ENCODE measurements around a stretch of chr1.

DNA sequence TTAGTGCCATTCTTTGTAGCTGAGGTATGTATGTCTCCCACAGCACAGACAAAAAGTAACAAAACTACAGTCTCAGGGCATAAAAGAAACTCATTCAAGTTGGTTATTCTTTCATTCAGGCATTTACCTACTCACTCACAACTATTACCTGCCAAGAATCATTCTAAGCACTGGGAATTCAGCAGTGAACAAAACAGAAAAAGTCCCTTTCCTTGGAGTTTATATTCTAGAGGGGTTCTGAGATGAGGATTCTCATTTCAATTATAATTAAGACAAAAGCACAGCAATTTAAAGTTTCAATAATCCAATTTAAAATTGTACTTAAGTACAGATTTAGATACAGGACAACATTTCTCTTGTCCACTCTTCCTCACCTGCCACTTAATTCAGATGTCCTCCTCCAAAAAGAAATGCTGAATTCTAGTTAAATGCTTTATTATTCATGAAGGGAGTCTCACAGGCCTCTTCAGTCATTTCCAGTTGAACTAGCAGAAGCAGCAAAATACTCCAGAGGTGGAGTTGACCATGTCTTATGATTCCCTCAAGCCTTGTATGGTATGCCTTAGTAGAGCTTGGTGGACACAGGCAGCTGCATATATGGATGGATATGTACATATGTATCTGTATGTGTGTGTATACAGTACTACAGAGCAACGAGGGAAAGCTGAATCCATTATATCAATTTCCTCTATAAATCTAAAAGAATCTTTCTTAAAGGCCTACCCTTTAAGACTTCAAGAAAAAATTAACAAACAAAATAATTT is 83.4 kb upstream of the HP1BP3 start:
- CAGE, long polyA plus RNA: no peak
- RRBS: no CpG with 5 or more reads among the region's 1 CpG

DNA sequence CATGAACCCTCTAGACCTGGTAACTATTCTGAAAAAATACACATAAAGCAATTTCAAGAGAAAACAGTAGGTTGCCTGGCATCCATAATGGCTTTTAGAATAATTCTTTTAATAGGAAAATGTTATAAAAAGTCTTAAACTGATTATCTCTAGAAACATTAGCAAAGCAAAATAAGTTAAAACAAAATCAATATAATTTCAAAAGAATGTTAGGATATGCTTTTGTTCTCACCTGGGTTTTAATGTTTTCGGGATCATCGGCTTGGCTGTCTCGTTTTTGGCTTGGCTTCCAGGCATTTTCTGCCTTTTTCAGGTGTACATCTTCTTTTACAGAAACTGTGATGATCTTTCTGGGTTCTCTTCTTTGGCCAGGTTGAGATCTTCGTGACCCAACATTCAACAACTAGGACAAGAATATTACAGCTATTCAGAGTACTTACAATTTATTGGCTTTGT is 98.9 kb upstream of the HP1BP3 start:
- CAGE, long polyA plus RNA: no peak
- RRBS: no CpG with 5 or more reads among the region's 4 CpGs

- CAGE, long polyA plus RNA: no peak
- RRBS: no CpG with 5 or more reads among the region's 1 CpG
These were observed 142.1 kb upstream of the HP1BP3 start for GRCh38 chr1:20929081-20929771.

DNA sequence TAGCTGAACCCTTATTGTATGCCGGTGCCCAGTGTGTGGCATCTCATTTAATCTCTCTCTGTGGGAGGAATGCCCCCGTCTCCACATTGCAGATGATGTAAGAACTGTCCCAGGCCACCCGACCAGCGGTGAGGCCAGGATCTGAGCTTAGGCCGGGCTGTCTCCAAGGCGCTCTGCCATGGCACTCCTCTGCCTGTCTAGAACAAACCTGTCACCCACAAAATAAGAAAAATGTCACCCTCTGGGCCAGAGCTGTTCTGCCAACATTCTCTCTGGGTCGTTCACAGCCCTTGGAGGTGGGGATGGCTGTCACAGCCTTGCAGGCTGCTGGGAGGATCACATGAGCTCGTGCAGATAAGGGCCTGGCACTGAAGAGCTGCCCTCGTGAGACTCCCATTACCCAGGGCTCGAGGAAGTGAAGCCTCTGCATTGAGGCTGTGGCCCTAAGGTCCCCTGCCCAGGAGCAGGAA is 52.7 kb downstream of the ECE1 start:
- CAGE, long polyA plus RNA: no peak
- RRBS: 92% methylated on average over 1 of the region's 10 CpGs

DNA sequence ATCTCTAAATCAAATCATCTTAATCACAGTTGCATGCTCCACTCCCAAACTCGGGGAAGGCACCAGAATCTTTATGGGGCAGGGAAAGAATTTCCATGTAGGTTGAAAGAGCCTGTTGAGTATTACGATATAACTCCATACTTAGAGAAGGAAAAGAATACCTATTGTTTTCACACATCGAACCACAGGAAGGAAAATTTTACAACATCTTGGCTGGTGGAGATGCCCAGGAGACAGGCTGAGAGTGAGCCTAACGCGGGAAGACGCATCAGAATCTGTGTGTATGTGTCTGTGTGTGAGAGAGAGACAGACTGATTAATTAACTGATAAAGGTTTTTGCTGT is 15.4 kb downstream of the ECE1 start:
- CAGE, long polyA plus RNA: no peak
- RRBS: no CpG with 5 or more reads among the region's 6 CpGs

- CAGE, long polyA plus RNA: no peak
- RRBS: no CpG with 5 or more reads among the region's 26 CpGs
These were observed 3.1 kb upstream of the ECE1 start for GRCh38 chr1:21292984-21294162.

- CAGE, long polyA plus RNA: no peak
- RRBS: no CpG with 5 or more reads among the region's 6 CpGs
These were observed 17.4 kb upstream of the ECE1 start for GRCh38 chr1:21307697-21308092.

DNA sequence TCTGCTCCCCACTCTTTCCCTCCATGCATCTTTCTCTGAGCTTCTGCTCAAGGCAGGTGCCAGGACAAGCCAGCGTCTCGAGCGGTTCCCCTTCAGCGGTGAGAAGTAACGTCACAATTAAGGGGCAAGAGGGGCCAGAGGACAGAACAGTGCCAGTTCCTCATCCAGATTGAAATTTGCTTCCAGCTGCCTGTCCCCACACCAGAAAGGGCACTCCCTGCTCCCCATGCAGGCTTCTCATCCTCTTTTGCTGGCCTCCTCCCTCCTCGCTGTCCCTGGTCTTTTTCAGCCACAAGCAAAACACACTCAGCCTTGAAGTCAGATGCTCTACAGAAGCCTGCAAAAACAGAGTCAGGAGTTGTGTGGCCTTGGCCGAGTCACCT is 35.0 kb upstream of the ECE1 start:
- CAGE, long polyA plus RNA: no peak
- RRBS: no CpG with 5 or more reads among the region's 7 CpGs

GRCh38 chr1:21344150-21345028 is 54.1 kb upstream of the ECE1 start:
- CAGE, long polyA plus RNA: no peak
- RRBS: 1% methylated on average over 13 of the region's 34 CpGs

DNA sequence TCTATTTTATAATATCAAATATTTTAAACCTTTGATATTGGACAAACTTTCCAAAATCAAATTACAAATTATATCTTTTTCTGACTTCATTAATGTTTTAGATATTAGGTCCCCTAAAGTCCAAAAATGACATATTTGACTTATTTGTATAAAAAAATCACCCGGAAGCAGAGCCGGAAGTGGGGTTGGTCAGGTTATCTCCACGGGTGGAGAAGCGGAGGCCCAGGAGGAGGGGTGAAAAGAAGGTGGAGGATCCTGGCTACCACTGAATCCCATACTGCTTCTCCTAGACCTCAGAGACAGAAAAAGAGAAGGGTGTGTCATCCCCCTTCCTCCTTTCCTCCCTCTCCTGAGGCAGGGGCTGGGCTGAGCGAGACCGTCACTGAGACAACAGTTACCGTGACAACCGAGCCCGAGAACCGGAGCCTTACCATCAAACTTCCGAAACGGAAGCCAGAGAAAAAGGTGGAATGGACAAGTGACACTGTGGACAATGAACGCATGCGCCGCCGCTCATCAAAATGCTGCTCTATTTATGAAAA is 42.2 kb upstream of the NBPF3 start:
- CAGE, long polyA plus RNA: no peak
- RRBS: no CpG with 5 or more reads among the region's 16 CpGs

GRCh38 chr1:21546342-21546559 is 37.0 kb downstream of the ALPL start:
- CAGE, long polyA plus RNA: no peak
- RRBS: no CpG with 5 or more reads among the region's 1 CpG

- CAGE, long polyA plus RNA: no peak
- RRBS: no CpG with 5 or more reads among the region's 4 CpGs
These were observed 26.8 kb downstream of the RAP1GAP start for GRCh38 chr1:21642406-21642683.

DNA sequence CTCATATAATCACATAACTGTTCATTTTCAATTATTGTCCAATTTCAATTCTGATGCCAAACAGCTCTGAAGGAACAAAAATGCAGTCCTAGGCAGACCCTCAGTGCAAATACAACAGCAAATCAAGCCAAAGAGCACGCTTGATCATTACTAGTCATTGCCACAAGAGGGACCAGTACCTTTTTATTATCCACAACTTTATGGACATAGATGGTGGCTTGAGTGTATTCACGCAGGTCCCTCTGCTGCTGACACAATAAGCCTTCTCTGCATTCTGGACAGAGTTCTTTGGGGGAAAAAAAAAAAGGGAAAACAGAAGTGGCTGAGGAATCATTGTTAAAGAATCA is 34.1 kb upstream of the RAP1GAP start:
- CAGE, long polyA plus RNA: no peak
- RRBS: no CpG with 5 or more reads among the region's 2 CpGs

GRCh38 chr1:21726844-21727488 is 56.0 kb downstream of the USP48 start:
- CAGE, long polyA plus RNA: no peak
- RRBS: no CpG with 5 or more reads among the region's 3 CpGs

DNA sequence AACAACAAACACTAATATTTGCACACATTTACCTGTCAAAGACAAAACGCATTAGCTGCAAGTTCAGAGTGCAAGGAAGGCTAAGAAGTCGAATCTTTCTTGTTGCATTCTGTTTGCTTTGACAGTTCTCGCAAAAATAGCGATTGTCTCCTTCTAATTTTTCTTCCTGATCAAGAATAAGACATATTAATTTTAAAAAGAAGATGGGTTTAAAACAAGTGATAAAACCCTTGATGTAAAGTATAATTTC is 34.9 kb downstream of the USP48 start:
- CAGE, long polyA plus RNA: no peak
- RRBS: no CpG with 5 or more reads among the region's 4 CpGs

DNA sequence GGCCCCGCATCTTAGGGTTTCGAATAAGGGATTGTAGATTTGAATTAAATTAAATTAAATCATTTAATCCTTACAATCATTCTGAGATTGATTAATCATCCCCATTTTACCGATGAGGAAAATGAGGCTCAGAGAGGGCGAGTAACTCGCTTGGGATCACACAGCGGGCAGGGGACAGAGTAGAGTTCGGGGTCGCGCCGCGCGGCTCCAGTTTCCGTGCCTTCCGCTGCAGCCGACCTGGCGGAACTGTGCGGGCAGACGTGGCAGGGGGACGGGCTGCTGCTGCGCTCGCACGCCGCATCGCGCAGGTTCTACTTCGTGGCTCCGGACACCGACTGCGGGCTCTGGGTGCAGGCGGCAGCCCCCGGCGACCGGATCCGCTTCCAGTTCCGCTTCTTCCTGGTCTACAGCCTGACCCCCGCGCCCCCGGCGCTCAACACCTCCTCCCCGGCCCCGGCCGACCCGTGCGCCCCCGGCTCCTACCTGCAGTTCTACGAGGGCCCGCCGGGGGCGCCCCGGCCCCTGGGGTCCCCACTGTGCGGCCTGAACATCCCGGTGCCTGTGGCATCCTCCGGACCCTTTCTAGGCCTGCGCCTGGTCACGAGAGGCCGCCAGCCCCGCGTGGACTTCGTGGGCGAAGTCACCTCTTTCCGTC is 2.2 kb downstream of the LDLRAD2 start:
- CAGE, long polyA plus RNA: no peak
- RRBS: 25% methylated on average over 16 of the region's 61 CpGs

DNA sequence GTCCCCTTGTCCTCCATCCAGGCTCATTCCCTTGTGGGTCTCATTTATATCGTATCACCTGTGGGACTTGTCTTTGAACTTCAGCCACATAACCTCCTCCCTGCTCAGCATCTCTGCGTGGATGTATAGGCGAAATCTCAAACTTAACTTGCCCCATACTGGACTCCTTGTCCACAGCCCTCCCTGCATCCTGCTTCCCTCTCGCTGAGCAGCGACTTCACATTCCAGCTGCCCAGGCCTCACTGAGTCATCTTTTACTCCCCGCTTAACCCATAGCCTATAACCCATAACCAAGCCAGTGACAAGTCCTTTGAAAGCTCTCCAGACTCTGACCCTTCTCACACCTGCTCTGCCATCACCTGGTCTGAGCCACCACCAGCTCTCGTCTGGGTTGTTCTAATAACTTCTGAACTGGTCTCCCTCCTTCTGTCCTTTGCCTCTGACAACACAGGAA is 4.8 kb downstream of the LDLRAD2 start:
- CAGE, long polyA plus RNA: no peak
- RRBS: no CpG with 5 or more reads among the region's 7 CpGs

DNA sequence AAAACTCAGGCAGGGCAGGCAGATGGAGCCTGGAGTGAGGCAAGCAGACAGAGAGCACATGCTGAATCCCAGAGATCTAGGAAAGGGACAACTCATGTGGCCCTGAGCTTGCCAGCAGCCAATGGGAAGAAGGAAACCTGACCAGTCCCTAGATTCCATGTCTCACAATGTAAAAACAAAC is 27.9 kb downstream of the HSPG2 start:
- CAGE, long polyA plus RNA: no peak

GRCh38 chr1:21910809-21912046 is 25.9 kb downstream of the HSPG2 start:
- CAGE, long polyA plus RNA: no peak
- RRBS: 18% methylated on average over 3 of the region's 18 CpGs

DNA sequence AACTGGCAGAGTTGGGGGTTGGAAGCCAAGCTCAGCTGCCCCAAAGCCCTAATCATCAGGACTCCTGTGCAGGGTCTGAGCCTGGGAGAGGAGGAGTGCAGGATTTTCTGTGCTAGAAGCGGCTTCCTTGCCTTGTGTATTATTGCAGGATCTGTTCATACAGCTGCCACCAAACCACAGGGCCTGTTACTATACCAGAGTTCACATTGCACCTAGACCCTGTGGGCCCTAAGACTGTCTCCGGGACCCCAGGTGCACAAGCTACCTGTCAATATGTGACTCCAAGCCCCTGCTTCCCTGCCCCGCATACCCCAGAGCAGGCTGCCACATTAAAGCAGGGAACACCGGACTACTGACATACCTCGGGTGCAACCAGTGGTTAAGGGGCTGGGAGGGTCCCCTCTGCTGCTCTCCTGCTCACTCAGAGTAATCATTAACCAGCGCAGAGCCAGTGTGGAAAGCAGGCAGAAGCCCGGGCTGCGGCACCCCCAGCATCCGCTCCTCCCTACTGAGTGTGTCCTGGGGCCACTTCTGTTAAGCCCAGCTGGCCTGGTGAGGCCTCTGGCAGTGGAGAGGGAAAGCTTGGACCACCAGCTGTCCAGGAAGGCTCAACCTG is 15.8 kb downstream of the HSPG2 start:
- CAGE, long polyA plus RNA: no peak
- RRBS: 92% methylated on average over 2 of the region's 9 CpGs